Endometrial microvascular endothelial cells (primary cell): ENCODE results near the gene HERC4.

DNA sequence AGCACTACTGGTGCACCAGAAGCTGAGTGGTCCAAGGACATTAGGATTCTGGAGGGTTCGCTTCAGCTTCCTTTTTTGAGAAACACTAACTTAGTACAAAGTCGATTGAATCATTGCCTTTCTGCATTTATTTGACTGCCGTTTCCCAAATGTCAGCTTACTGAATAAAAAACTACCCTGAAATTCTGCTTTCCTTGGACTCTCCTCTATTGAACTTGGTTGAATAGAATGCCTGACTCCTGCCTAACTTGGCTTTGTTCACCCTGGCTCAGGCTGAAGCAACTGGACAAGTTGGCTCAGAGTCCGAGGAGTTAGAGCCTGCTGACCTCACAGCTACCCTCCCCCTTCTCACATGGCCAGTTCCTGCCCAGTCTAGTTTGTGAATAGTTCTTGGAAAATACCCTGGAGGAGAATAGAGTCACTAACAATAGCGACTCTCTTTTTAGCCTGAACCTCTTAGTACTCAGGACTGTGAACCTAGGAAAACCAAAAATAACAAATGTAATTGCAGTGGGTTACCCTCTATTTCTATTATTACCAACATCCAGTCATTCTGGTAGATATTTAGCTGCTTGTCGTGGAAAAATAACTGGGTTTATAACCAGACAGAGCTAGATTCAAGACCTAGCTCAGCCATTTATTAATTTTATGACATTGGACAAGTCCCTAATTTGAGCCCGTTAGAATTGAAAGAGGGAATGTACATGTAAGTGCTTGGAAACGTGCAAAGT is 17.3 kb upstream of the NRBF2 start:
- RAMPAGE, long total RNA: no peak

- RAMPAGE, long total RNA: no peak
Observed at GRCh38 chr10:63164835-63165248, 31.7 kb downstream of the NRBF2 start.

GRCh38 chr10:63197309-63197709 is 64.2 kb downstream of the NRBF2 start:
- RAMPAGE, long total RNA: no peak

GRCh38 chr10:63207172-63207935 is 74.2 kb downstream of the NRBF2 start:
- RAMPAGE, long total RNA: no peak

GRCh38 chr10:63225655-63225989 is 92.5 kb downstream of the NRBF2 start:
- RAMPAGE, long total RNA: no peak

- RAMPAGE, long total RNA: no peak
Observed at GRCh38 chr10:63242131-63242538, 109.0 kb downstream of the NRBF2 start.

DNA sequence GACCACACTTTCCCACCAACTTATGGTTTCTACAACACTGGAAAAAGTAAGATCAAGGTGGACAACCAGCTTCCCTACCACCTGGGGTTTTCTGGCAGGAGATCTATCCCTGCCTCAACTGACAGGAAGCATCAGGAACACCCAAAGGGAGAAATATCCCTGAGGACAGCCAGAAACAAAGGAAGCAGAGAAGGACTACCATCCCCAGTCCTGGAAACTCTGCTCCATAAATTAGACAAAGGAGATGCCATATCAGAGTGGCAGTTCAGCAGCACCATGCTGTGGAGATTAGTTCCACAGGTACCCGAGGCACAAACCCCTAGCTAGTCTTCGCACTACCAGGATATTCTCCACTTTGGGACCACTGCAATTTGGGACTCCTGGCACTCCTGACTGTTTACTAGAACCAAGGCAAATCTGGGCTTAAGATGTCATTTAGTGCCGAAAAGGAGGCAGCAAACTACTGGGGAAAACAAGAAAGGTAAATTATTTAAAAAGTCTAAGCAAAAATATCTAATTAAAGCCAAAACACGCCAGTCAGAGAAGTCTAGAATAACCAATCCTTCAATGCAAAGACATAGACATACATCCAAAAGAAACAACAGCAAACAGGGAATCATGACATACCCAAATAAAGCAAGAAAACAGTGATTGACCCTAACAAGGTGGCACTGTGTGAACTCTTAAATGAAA is 110.9 kb downstream of the NRBF2 start:
- RAMPAGE, long total RNA: no peak

DNA sequence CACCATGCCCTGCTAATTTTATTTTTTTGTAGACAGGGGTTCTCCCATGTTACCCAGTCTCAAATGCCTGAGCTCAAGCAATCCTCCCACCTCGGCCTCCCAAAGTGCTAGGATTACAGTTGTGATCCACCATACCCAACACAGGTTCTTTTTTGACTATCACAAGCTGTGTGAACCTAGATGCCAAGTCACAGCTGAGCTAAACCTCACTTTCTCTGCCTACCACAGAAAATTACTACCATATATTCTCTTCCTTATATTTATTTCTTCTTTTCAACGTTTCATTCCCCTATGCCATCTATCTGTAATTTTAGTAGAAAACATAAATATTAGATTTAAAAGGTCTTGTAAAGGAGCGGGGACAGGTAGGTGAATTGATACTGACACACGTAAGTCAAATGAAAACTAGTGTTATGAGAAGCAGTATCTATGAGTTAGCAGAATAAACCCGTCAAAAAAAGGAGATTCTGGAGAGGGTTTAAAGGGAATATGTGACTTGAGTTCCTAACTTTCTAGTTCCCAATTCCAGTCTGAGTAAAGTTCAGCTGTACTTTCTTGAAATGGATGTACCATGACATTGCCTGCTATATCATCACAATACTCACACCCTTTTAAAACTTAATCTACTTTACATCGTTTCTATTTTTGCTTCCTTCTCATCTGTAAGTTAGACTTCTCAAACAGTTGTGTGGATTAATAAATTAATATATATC is 122.0 kb downstream of the NRBF2 start:
- RAMPAGE, long total RNA: no peak

DNA sequence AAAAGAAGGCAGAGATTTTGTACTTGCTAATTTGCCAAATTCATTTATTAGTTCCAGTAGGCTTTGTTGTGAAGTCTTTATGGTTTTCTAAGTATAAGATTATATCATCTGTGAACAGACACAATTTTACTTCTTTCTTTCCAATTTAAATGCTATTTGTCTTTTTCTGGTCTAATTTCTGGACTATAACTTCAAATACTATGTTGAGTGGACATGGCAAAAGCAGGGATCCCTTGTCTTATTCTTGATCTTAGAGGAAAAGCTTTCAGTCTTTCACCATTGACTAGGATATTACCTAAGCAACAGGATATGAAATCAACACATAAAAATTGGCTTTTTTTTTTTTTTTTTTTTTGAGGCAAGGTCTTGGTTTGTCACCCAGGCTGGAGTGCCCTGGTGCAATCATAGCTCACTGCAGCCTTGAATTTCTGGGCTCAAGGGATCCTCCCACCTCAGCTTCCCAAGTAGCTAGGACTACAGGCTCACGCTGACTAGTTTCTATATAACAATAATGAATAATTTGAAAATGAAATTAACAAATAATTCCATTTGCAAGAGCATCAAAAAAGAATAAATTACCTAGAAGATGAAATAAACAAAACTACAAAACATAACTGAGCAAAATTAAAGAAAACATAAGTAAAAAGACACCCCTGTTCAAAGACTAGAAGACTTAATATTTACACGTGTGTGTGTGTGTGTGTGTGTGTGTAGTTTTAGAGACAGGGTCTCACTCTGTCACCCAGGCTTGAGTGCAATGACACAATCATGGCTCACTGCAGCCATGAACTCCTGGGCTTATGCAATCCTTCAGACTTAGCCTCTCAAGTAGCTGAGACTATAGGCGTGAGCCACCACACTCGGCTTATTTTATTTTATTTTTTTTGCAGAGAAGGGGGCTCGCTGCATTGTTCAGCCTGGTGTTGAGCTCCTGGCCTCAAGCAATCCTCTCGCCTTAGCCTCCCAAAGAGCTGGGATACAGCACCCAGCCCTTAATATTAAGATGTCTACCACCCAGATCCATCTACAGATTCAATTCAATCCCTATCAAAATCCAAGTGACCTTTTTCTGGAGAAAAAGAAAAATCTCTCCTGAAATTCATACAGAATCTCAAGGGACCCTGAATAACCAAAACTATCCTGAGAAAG is 90.6 kb downstream of the JMJD1C start:
- RAMPAGE, long total RNA: no peak

DNA sequence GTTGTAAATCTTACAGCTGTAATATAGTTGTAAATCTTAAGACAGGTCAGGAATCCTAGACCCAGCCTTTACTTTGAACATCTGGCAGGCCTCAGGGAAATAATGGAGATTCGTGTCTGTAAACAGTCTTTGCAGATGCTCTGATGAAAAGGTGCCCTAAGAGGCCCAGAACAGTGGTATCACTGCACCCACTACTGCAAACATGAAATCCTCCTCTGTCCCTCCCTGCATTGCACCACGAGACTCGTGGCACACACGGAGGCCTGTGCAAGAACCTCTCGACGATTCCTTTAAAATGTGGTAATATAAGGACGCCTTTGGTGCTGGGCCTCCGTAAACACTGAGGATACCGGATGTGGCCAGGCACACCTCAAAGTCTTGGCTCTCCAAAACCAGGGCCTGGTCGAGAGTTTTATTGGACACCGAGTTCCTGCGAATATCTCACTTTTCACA is 573 bp upstream of the REEP3 start:
- RAMPAGE, long total RNA: no peak

- RAMPAGE, long total RNA: no peak
Observed at GRCh38 chr10:63630407-63631192, 109.4 kb downstream of the REEP3 start.

- RAMPAGE, long total RNA: no peak
Observed at GRCh38 chr10:63673225-63673845, 152.1 kb downstream of the REEP3 start.

DNA sequence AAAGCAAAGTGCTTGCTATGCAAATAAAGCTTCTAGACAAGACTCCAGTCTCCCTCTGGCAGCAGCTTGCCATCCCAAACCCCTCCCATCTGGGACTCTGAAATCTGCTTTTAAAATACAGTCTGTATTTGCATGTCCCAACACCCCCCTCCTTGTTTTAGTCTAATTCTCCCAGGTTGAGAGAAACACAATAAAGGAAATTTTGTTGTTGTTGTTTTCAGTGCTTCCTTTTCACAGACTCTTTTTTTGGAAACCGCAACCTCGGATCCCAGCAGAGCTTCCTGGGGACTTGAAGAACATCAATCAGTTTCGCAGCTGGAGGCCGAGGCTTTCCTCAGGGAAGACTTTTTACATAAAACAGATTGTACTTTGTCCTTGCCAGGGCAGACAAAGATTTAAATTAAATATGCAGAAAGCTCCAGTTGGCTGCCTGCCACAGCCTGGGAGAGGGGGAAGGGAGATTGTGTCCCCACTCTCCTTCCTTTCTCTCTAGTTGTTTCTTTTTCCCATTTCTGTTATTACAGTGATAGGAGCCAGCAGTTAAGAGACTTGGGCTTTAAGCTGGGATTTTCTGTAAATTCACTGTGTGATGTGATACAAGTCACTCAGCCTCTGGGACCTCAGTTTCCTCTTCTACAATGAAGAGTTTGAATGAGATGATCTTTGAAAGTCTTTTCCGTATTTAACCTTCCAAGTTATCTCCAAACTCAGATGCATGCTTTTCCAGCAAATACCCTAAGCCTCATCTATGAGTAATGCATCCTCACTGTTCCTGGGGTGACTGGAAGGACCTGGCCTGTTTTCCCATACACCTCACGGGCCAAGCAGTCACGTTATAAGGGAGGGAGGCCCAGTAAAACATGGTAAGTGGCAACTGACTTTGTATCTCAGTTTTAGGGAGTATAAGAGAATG is 192.2 kb downstream of the REEP3 start:
- RAMPAGE, long total RNA: no peak

DNA sequence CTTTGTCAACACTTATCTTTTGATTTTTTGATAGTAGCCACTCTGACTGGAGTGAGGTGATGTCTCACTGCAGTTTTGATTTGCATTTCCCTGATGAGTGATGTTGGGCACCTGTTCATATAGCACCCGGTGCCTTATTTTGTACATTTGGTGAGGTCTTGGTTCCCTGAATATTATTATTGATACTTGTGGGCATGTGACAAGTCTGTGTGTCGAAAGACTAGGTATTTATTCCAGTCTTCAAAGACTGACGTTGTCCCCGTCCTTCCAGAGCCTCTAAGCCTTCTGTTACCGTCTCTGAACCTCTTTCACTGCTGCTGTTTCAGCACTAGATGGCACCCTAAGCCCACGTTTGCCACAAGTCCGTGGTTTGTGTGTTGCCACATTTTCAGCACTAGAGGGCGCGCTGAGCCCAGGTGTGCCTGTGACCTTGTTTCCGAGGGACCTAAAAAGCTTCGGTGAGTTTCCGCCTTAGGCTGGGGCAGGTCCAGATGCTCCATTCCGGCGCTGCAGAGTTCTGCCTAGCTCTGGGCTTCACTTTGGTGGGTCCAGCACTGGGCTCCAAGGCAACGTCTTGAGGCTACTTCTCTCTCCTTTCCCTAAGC is 519.9 kb downstream of the REEP3 start:
- RAMPAGE, long total RNA: no peak

DNA sequence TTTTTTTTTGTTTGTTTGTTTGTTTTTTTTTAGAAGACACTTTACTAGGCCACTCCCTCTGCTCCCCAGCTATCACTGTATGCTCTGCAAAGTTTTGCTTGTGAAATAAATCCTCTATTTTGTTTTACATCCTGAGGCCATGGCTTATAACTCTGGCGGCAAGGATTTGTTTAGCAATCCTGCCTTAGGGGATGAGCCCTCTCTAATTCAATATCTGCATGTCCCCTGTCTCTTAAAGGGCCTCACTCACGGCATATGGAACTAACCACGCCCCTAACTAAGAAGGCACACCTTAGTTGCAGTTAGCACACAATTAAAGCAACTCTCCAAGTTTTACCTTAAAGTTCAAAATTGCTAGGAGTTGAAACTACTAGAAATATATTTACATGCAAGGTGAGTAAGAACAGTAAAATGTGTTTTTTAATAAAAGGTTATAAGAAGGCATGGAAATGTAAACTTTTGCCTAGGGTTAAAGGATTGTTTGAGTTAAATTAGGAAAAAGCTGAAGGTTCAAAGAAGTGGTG is 1354.6 kb upstream of the LRRTM3 start:
- RAMPAGE, long total RNA: no peak

GRCh38 chr10:65620549-65620983 is 1305.3 kb upstream of the LRRTM3 start:
- RAMPAGE, long total RNA: no peak

GRCh38 chr10:67954957-67955468 is 70.6 kb downstream of the SIRT1 start:
- RAMPAGE, long total RNA: no peak

GRCh38 chr10:68070760-68071412 is 4.2 kb downstream of the HERC4 start:
- RAMPAGE, long total RNA: no peak

- RAMPAGE, long total RNA: start-site peak on the minus strand at chr10:68074678-68074902, 29 and 44 reads in 2 replicates; start-site peak on the minus strand at chr10:68075173-68075236, 133 and 227 reads in 2 replicates
Observed at GRCh38 chr10:68074510-68075703, at the start of gene HERC4. Gene HERC4 (minus strand): TSS chr10:68075283.

- RAMPAGE, long total RNA: no peak
Observed at GRCh38 chr10:68142803-68143115, 33.5 kb downstream of the MYPN start.